ENCODE results near the gene NCOR2.

GRCh38 chr12:124289636-124290049, 5.2 kb upstream of the RFLNA start:
- PRO-cap: no peak
- RRBS: 18% methylated on average over 3 of the region's 15 CpGs

DNA sequence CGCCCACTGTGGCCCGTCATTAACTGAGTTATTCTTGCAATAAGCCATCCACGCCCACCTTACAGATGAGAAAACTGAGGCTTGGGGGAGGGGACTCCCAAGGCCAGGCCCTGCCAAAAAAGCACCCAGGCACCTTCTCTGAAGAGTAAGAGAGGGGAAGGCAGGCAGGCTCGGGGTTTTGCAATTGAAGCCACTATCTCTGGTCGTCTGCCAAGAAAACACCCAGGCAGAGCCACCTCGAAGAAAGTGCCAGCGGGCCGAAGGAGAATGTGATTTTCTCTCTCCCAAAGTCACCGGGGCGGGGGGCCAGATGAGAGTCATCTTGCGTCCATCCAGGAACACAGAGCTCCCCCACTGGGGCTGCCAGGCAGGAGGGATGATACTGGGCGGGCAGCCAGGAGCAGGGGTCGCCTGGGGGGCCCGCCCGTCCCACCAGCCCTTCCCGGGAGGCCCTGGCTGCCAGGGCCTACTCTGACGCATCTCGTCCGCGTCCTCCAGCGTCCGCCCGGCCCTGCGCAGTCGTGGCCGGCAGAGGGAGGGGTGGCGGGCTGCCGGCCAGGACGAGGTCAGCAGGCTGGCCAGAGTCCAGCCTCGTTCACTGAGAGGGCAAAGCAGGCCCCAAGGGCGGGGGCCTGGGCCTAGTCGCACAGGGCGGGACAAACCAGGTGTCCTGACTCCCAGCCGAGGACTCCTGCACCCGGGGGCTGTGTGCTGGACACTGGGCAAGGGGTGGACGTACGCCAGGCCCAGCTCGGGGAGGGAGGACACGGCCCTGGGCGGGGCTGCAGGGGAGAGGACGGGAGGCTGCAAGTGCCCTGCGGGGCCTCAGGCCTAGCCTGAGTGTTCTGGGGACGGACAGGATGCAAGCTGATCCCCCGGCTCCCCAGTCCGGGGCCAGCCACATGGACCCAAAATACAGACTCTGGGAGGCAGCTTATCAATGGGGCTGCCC, 74.4 kb downstream of the RFLNA start:
- PRO-cap: bidirectional peak, plus-strand start at position 240 of the sequence, minus-strand start outside the sequence; bidirectional peak, plus-strand start at position 598 of the sequence, minus-strand start at position 483 of the sequence
- RRBS: 1% methylated on average over 9 of the region's 45 CpGs

GRCh38 chr12:124387276-124388449, 92.8 kb downstream of the RFLNA start:
- PRO-cap: no peak
- RRBS: 55% methylated on average over 7 of the region's 44 CpGs

DNA sequence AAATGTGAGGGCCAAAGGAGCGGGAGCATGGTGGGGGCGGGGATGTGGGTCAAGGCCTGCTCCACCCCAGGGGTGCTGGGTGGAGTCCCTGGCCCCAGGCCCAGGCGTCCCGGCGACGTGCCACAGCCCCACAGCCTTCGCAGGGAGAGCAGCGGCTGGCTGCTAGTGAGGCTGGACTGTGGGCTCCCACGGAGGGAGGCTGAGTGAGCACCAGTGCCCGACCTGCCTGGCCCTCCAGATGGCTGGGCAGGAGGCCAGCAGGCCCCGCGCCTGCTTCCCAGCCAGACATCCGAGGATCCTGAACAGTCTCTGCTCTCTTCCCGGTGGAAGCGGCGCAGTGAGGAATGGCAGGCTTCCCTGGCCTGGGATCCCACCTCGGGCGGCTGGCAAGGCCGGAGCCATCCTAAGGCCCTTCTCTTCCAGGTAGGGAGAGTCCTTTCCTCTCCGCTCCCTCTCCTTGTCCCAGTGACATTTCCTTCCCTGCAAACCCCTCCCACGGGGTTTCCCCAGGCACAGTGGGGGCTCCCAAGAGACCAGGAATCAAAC, 128.4 kb downstream of the RFLNA start:
- PRO-cap: bidirectional peak, plus-strand start at position 145 of the sequence, minus-strand start at position 70 of the sequence
- RRBS: 22% methylated on average over 6 of the region's 21 CpGs

- PRO-cap: no peak
- RRBS: 93% methylated on average over 3 of the region's 22 CpGs
Measured at GRCh38 chr12:124428135-124428722, 133.3 kb downstream of the RFLNA start.

GRCh38 chr12:124432912-124433629, 134.3 kb downstream of the NCOR2 start:
- PRO-cap: no peak
- RRBS: no CpG with 5 or more reads among the region's 23 CpGs

GRCh38 chr12:124484009-124484363, 83.4 kb downstream of the NCOR2 start:
- PRO-cap: no peak
- RRBS: no CpG with 5 or more reads among the region's 12 CpGs

- PRO-cap: no peak
- RRBS: no CpG with 5 or more reads among the region's 4 CpGs
Measured at GRCh38 chr12:124557964-124558163, 9.5 kb downstream of the NCOR2 start.

DNA sequence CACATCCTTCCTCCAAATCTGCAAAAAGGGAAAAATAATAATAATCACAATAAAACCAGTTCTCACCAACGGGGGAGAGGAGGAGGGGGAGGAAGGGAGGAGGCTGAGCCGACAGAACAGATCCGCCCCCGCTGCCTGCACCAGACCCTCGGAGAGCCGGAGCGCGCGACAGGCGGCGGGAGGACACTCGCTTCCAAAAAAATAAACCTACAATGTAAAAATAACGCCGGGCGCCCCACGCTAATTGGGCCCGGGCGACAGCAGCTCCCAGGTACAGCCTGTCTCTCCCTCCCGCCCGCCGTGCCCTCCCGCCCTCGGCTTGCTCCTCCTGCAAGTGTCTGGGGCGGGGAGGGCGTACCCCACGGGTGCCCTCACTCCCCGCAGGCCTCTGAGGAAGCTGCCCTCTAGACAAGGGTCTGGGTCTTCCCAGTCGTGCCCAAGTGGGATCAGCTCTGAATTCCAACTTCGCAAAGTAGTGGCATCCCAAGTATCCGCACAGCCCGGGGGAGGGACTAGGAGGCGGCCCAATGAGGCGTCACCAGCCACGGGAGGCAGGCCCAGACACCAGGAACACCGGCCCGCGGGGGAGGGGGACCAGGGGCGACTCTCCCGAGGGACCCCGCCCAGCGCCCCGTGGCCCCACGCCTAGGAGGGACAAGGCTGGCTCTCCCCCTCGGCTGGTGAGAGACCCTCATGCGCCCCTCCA, 1.1 kb downstream of the NCOR2 start:
- PRO-cap: bidirectional peak, plus-strand start at position 564 of the sequence, minus-strand start at position 454 of the sequence
- RRBS: 2% methylated on average over 14 of the region's 45 CpGs

- PRO-cap: bidirectional peak, plus-strand start at chr12:124567135, minus-strand start at chr12:124567137; bidirectional peak, plus-strand start at chr12:124567598, minus-strand start at chr12:124567609
- RRBS: under 1% methylated on average over 44 of the region's 109 CpGs
Measured at GRCh38 chr12:124566947-124567668, at the start of gene NCOR2. TSS of gene NCOR2 (minus strand) at chr12:124567612.

DNA sequence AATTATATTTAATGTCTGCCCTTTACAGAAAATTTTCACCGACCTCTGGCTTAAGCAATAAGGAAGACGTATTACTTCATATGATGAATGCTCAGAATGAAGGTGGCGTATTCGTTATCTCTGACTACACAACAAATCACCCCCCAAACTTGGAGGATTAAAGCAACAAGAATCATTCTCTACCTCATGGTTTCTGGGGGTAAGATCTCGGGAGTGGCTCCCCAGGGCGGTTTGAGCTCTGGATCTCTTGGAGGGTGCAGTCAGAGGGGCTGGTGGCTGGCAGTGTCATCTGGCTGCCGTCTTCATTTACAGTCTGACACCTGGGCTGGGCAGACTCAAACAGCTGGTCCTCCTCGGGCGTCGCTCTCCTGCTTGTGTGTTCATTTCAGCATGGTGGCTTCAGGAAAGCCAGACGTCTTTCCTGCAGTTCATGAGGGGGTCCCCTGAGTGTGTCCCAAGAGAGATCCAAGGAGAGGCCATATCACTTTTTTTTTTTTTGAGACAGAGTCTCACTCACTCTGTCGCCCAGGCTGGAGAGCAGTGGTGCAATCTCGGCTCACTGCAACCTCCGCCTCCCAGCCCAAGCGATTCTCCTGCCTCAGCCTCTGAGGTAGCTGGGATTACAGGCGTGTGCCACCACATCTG, 66.5 kb upstream of the NCOR2 start:
- PRO-cap: bidirectional peak, plus-strand start at position 305 of the sequence, minus-strand start at position 315 of the sequence; bidirectional peak, plus-strand start at position 384 of the sequence, minus-strand start at position 378 of the sequence
- RRBS: no CpG with 5 or more reads among the region's 16 CpGs

DNA sequence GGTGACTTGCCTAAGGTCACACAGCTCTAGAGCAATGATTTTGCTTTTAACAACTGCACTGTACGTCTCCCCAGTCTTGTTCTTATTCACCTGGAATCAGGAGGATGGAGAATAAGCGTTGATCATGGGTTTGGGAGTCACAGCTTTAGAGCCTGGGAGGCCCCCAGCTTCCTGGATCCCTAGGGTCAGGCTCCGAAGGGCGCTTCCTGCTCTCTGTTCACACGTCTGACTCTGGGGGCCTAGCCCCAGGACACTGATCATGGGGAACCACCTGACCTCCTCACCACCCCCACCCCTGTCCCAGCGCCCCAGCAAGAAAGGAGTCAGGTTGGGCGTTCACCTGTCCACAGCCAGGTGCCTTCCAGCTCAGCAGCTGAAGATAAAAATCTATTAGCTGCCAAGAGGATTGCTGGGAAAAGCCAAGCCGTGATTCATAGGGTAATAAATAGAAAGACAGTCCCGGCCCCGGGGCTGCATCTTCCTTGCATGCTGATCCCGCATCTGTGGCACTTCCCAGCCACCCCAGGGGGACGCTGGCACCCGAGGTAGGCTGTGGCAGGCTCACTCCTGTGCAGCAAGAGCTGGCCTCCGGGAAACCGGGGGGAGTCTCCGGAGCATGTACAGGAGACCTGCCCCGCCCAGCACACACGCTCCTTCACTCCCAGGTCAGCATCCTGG, 70.1 kb upstream of the NCOR2 start:
- PRO-cap: no peak
- RRBS: no CpG with 5 or more reads among the region's 18 CpGs

DNA sequence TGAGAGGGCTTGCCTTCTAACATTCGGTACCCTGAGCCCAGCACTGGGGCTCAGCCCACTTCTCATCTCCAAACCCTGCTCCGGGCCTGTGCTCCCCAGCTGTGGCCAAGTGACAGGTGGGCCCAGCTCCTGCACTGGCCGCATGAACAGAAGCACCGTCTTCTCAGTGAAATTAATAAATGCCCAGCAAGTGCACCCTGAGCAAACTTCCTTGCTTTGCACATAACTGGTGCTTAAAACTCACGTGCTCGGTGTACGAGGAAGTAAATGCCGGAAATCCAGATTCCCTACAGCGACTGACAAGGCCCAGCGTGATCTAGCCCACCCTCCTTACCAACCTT, 115.1 kb upstream of the NCOR2 start:
- PRO-cap: no peak
- RRBS: no CpG with 5 or more reads among the region's 10 CpGs

DNA sequence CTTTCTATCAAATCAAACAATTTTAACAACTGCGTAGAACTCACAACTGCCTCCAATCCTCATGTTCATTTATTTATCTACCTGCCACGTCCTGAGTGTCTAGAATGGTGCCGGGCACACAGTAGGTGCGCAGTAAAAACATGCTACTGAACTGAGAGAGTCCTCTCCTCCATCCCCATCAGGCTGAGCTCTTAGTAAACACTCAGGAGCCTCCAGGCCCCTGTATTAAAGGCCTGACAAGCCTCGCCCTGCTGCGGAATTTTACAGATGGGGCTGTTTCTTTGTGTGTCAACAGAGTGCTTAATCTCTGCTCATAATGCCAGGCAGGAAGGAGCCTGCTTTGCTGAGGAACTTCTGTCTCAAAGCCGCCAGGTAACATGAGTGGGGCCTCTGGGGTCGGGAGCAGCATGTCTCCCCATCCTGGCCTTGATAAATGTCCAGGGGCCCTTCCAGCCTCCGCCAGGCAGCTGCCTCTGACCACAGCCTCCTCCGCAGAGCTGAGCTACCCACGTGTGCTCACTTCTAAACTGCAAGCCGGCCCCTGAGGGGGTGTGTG, 115.8 kb upstream of the NCOR2 start:
- PRO-cap: bidirectional peak, plus-strand start at position 314 of the sequence, minus-strand start at position 200 of the sequence
- RRBS: no CpG with 5 or more reads among the region's 12 CpGs

GRCh38 chr12:124684896-124685580, 117.6 kb upstream of the NCOR2 start:
- PRO-cap: no peak
- RRBS: no CpG with 5 or more reads among the region's 17 CpGs

DNA sequence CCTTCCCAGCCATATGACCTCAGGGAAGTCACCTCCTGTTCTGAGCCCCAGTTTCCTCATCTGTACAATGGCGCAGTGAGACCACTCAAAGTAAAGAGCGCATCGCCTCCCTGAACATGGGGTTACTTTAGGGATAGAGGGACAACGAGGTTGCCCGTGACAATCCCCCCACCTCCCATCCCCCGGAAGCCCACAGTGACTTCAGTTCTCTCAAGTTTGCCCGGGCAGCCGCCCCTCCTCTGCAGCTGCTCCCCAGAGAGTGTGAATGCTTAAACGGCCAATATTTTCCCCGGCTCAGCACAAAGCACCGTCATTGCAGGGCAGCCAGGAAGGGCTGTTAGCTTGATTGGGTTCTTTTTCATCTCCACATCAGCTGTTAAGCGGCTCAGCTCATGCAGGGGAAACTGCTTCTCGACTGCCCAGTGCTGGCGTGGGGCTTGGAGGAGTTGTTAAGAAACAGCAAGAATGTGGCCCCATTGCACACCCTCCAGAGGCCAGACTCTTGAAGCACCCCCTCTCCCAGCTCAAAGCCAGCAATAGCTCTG, 120.5 kb upstream of the NCOR2 start:
- PRO-cap: no peak
- RRBS: 92% methylated on average over 4 of the region's 14 CpGs

- PRO-cap: no peak
- RRBS: no CpG with 5 or more reads among the region's 10 CpGs
Measured at GRCh38 chr12:124719802-124720188, 143.9 kb downstream of the SCARB1 start.

DNA sequence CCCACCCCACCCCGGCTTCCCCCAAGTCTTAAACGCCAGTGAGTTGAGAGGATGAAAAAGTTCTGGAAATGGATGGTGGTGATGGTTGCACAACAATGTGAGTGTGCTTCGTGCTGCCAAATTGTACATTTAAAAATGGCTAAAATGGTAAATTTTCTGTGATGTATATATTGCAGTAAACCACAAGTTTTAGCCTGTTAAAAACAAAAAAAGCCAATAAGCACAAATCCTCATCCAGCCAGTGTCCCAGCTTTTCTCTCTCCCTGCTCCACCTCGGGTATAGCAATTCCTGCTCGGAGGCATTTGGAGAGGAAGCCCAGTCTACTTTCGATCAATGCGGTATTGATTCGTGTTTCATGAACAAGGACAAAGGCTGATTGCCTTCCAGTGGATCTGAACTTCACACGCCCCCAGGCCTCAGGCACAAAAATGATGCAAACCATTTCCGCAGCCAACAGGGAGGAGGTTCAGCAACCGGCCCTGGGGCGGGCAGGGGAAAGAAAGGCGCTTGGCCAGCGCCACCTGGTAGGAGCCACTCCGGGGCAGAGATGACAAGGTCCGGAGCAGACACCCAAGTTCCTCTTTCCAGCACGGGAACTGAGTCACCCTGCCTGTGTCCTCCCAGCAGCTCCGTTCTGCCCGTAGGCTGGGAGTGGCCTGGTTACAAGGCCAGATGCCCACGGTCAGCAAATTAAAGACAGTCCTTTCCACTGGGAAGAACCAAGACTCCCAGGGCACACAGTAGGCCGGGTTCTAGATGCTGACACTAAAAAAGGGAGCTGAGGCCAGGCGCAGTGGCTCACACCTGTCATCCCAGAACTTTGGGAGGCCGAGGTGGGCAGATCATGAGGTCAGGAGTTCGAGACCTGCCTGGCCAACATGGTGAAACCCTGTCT, 136.5 kb downstream of the SCARB1 start:
- PRO-cap: no peak
- RRBS: 6% methylated on average over 6 of the region's 24 CpGs

DNA sequence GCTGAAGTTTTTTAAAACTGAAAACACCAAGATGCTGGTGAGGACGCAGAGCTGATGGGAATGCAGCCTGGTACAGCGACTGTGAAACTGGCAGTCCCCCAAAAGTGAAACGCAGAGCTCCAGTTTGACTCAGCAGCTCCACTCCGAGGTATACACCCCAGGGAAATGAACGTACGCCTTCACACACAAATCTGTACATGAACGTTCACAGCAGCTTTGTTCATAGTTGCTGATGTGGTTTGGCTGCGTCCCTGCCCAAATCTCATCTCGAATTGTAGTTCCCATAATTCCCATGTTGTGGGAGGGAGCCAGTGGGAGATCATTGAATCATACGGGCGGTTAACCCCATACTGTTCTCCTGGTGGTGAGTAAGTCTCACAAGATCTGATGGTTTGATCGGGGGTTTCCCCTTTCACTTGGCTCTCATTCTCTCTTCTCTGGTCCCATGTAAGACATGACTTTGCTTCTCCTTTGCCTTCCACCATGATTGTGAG, 89.0 kb downstream of the SCARB1 start:
- PRO-cap: bidirectional peak, plus-strand start at position 426 of the sequence, minus-strand start at position 269 of the sequence
- RRBS: no CpG with 5 or more reads among the region's 12 CpGs

DNA sequence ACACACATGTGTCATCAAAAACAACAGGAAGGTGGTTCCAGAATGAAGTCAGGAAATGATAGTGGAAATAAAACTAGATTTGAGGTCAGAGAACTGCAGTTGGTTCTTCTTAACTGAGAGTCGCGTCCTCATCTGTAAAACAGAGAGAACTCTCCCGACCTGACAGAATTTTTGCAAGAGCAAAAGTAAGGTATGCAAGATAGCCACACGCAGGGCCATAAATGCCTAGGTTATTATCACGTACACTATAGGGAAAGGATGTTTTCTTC, 67.3 kb downstream of the SCARB1 start:
- PRO-cap: no peak
- RRBS: no CpG with 5 or more reads among the region's 5 CpGs